Myometrial cell (primary cell): ENCODE results near the genes TIMM10, SELENOH, OR9Q2 and OR5B2.

DNA sequence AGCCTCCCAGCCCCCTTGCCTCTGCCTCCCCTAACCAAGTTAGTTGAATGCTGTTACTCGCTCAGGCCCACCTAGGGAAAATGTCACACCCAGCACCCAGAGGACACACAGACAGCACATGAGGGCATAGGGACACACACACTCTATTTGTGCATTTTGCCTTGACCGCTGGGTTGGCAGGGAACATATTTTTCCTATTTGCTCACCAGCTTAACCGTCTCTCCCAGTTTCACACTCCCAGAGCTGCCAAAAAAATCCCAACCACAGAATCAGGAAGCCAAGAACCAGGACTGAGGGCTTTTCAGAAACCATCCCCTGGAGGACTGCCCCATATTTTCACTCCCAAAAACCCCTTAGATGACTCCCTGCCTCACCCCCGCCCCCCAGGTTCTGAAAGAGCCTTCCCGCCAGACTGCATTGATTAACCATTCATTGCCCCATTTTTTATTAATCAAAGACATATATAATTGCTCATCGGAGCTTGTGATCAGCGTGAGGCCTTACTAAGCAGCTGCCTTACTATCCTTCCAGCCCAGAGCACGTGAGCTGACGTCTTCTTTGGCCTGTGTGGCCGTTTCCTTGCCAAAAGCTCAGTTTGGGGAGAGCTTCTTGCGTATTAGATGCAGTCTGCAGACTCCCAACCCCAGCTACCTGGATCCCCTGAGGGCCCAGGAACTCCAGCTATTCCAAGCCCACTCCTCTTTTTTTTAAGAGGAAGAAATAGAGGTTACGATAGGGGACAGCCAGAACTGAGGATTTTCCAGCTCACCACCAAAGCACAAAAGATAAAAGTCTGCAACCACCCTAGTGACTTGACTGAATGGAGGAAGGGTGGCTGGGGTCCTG lies 639 bp upstream of the SLC43A3 start:
- RAMPAGE, long total RNA = no peak

- RAMPAGE, long total RNA = no peak
Measured at GRCh38 chr11:57453338-57453986, 6.9 kb upstream of the RTN4RL2 start.

GRCh38 chr11:57511781-57512384 lies 3.6 kb downstream of the SLC43A1 start:
- RAMPAGE, long total RNA = no peak

DNA sequence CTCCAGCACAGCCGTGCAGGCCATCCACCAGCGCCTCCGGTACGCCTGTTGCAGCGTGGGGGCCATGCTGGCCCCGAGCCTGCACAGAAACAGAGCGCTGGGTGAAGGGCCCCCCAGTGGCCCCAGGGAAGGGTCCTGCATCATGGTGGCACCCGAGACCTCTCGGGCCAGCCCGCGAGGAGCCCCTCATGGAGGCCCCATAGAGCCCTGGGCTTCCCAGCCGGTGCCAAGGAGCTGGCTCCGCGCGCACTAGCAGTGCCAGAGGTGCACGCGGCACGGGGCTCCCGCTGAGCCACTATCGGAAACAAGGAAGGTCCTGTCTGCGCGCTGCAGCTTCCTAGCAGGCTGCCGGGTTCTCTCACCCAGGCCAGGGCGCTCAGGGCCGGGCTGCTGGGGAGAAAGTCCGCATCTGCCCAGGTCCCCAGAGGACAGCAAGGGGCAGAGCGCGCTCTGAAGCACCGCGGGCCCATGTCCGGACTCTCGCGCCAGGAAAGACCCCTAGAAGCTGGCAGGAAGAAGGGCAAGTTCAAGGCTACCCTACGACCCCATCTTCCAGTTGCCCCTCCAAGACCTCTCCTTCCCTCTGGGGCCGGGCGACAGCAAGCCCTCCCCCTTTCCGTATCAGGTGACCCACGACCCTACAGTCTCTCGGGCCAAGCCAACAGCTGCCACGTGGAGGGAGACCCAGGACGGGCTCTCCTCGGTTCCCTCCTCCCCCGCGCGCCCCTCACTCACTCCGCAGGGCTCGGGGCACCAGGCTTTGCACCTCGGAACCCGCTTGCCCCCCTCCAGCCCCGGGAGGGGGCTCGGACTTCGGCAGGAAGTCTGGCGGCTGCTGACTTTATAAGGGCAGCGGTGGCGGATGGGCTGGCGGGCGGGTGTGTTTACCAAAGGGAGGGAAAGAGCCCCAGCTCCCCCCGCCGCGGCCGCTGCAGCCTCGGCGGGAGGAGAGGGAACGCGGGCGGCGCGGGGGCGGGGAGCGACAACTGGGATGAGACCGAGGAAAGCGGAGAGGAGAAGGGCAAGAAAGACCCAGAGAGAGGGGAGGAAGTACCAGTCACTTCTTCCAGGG lies 1.1 kb downstream of the SLC43A1 start:
- RAMPAGE, long total RNA = no peak

GRCh38 chr11:57529990-57530563 lies 477 bp downstream of the TIMM10 start:
- RAMPAGE, long total RNA = no peak

GRCh38 chr11:57530564-57531903 lies at the start of gene TIMM10:
Gene TIMM10, minus strand, starts transcription at chr11:57530754.
- RAMPAGE, long total RNA = start-site peak on the minus strand at chr11:57530714-57530770, 635 and 589 reads in 2 replicates

GRCh38 chr11:57541034-57541582 lies 3.7 kb downstream of the SMTNL1 start:
- RAMPAGE, long total RNA = no peak

DNA sequence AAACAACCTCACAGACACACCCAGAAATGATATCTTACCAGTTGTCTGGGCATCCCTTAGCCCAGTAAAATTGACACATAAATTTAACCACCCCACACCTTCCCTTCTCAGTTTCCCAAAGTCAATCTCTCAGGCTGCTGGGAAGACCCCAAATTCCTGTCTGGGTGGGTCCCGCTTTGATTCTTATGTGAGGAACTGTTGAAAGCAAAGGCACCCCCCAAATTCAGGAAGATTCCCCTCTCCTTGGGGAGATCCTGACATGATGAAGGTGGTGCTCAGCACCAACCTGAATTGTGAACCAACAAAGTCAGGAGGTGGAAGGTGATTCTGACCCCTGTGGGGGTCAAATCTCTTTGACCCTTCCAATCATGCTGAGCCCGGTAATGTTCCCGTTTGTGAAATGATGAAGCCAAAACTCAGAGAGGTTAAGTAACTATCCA lies 18.9 kb downstream of the SERPING1 start:
- RAMPAGE, long total RNA = no peak

- RAMPAGE, long total RNA = no peak
Measured at GRCh38 chr11:57638044-57639146, 11.3 kb downstream of the YPEL4 start.

- RAMPAGE, long total RNA = no peak
Measured at GRCh38 chr11:57658019-57658361, 428 bp downstream of the CLP1 start.

- RAMPAGE, long total RNA = no peak
Measured at GRCh38 chr11:57734381-57734877, 6.9 kb upstream of the SELENOH start.

- RAMPAGE, long total RNA = start-site peak on the plus strand at chr11:57741456-57741590, 2,019 and 1,534 reads in 2 replicates
Measured at GRCh38 chr11:57741079-57741781, at the start of gene SELENOH. Gene SELENOH, plus strand, starts transcription at chr11:57741491.

GRCh38 chr11:57746823-57747345 lies 4.7 kb downstream of the BTBD18 start:
- RAMPAGE, long total RNA = no peak

- RAMPAGE, long total RNA = no peak
Measured at GRCh38 chr11:57778435-57779194, 17.0 kb downstream of the CTNND1 start.

DNA sequence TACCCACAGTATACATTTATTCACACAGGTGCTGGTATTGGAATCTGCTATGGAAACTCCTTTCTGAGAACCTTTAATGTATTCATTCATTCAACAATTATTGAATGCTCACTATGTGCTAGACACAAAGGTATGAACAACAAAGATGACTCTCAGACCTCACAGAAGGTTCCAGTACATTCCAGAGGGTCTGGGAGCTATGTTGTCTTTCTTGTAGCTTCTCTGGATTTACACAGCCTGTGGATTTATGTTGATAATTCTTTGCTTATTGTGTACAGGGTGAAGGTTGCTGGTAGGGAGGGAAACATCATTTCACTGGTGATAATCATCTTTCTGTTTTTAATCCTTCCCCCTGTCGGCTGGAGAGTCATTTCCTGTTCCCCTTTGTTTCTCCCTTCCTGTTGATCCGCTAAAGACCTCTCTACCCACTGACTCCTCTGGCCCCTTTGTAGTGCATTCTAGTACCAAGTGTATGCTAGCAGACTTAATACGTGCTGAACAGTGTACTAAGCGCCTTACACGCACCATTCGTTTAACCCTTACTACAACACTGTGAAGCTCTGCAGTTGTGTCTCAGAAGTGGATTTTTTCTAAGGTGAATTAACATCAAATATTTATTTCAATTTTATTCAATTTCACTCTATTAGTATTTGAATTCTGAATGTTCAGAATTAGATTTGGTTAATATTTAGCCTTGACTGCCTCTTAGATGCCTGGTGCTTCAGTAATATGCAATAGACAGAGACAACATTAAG lies 19.1 kb upstream of the OR9Q1 start:
- RAMPAGE, long total RNA = no peak

DNA sequence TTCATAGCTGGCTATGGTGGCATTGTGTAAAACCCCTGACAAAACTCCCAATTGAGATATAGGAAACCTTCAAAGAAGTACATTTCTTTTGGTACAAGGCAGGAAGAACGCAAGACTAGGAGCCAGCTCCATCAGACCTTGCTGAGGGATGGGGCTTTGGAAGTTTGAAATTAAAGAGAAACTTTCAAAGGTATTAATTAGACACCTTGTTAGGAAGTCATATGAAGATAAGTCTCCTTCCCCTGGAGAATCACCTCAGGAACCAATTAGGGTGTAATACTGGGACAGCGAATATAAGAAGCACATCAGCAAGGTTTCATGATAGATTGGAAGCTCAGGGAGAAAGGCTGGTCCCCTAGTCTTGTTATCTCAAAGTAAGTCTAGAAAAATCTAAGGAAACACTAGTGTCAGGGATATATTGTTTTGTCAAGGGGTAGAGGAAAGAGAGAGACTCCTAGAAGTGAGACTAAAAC lies at the start of gene OR9Q2:
TSS of gene OR9Q2 (plus strand) at position 336 of the 473 bp plus-strand sequence.
- RAMPAGE, long total RNA = no peak

DNA sequence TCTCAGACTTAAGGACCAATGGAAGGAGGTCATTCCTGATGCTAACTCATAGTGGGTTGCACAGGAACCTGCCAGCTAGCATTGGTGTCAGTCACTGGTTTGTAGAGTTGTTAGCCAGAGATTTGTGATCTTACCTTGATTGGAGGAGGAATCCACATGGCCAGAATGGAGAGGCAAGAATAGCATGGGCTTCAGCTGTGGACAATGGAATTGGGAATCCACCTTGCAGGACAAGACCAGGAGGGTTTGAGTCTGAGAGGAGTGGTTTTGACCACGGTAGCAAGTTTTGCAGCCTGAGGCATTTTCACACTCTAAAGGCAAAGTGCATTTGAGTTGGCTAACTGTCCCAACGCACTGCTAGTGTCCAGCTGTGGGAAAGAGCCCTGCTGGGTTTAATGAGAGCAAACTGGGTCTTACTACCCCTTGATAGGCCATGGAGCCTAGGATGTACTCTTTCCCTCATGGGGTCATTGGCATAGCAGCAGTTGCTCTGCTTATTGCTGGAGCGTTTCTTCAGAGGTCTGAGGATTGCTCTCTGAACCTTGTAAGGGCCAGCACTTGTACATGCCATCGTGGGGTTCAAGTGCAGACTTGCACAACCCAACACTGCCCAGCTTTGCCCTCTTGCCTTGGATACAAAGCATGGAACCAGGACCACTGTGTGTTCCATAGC lies at the start of gene OR5B2:
TSS of gene OR5B2 (minus strand) at position 237 of the 673 bp plus-strand sequence.
- RAMPAGE, long total RNA = no peak

DNA sequence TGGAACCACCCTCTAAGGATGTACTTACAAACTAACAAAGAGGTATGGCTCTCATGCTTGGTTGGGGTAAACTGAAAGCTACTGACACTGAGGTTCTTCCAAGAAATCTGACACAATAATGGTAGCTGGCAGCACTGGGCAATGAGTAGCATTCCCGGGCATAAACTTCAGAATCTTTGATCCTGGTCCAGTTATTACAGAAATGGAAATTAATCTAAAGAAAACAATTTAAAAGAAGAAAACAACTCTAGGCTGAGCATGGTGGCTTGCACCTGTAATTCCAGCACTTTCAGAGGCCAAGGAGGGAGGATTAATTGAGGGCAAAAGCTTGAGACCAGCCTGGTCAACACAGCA lies 1.8 kb downstream of the GLYAT start:
- RAMPAGE, long total RNA = no peak

DNA sequence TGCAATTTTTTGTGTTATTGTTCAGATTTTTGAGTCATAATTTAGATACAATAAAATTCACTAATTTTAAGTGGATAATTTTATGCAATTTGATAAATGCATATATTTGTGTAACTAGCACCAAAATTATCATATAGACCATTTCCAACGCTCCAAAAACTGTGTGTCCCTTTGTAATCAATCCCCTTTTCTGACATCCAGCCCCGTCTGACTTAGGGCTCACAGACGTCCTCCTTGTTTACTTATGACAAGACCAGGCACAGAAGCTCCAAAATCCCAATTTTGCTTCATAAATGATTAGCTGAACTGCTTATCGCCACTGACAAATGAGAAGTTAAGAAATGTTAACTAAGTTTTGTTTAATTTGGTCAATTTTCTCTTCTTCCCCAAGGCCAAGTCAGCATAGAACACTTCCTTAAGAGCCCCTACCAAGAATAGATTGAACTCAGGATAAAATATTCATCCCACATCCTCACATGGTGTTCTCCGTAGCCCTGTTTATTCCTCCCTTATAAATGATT lies 30.6 kb upstream of the GLYAT start:
- RAMPAGE, long total RNA = no peak

GRCh38 chr11:58900895-58901501 lies 38.3 kb upstream of the GLYATL1 start:
- RAMPAGE, long total RNA = no peak